PC-3 (cell line): ENCODE data around the genes RACGAP1 and LIMA1.

DNA sequence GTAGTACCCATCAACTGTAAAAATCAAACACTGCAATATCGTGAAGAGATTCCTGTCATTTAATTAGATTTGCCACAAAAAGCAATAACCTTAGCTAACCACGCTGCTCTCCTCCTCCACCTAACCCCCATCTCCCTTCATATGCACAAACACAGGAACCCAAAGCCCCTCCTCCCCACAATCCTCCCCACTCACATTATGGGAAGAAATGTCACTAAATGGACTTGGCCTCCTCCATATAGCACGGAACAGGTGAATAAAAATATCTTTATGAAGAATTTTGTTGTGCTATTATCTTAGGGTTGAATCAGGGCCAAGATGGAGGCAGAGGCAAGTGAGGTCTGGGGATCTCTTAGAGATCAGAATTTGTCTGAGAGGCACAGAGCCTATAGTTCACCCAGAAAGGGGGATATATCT, 3.1 kb upstream of the DDN start:
- RAMPAGE, long total RNA, result no peak

DNA sequence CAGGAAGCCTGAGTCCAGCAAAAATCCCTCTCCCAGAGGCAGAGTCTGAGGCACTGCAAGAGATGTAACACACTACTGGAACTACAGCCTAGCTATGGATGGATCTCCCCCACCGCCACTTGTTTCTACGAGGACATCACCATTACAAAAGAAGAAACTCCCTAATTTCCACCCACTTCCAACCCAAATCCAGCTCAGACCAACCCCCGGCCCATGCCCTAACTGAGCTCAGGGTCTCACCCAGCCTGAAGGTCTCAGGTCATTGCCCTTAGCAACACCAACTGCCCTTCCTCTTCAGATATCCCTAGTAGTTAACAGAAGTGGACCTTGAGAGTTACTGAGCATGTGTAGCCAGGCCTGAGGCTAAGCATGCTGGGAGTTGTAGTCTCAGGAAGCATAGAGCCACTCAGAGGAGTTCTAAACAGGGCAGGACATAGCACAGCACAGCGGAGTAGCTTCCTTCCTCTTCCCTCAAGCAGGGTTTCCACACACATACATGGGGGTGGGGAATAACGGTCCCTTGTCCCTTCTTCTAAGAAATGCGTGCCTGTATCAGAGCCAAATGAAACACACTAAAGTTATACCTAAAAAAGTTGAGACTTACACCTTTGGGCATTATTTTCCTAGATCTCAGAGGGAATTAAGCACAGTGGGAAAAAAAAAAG, 4.7 kb downstream of the KMT2D start:
- RAMPAGE, long total RNA, result no peak

GRCh38 chr12:49129698-49130026, 1.5 kb downstream of the TUBA1B start:
- RAMPAGE, long total RNA, result no peak

GRCh38 chr12:49227454-49228109, 37.3 kb upstream of the TUBA1C start:
- RAMPAGE, long total RNA, result no peak

DNA sequence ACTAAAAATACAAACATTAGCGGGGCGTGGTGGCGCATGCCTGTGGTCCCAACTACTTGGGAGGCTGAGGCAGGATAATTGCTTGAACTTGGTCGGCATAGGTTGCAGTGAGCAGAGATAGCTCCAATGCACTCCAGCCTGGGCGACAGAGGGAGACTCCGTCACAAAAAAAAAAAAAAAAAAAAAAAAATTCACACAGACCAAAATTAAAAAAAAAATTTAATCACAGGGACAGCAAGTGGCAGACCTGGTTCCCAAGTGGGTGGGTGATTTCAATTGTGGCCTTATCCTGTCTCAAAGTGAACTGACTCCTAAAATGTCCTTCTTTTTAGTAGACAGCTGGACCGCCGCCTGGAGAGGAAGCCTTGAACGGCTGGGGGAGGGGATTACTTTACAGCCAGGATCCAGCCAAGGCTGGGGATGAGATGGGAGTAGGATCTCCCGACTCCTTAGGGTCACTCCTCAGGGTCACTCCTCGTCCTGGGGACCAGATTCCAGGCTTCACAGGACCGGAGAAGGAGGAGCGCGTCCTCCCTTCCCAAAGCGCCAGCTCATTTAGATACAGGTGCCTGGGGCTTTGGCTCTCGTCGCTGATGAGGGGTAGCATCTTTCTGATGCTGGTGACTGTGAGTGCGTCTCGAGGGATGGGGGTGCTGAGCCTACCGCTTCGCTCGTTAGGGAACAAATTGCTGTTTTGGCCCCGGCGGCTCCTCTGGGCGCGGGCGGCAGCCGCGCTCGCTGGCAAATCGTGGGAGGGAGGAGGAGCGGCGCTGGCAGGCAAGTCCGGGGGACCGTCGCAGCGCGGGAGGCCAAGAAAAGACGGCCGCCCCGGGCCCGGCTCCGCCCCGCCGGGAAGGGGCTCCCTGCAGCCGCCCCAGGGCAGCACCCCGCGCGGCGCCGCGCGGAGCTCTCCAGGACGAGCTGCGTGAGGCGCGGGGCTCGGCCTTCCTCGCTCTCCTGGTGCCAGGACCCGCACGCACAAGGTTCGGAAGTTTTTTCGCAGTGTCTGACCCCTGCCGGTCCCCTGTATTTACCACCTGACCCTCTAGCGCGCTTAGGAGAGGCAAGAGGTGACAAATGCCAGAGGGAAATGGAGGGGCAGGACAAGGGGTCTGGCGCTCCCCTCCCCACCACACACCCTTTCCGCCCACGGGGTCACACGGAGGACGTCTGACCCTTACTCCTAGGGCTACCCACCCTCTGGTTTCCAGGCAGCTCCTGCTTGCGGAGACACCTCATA, 1.2 kb upstream of the KCNH3 start:
- RAMPAGE, long total RNA, result no peak

- RAMPAGE, long total RNA, result no peak
Measured at GRCh38 chr12:49640131-49640729, 16.9 kb downstream of the PRPF40B start.

- RAMPAGE, long total RNA, result no peak
Measured at GRCh38 chr12:49643690-49644879, 20.7 kb downstream of the PRPF40B start.

DNA sequence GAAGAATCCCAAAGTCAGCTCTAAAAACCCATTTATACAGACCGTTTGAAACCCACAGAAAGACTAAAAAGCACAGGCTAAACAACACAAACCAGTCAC, 1.1 kb downstream of the FMNL3 start:
- RAMPAGE, long total RNA, result no peak

GRCh38 chr12:49763187-49763457, 21.8 kb downstream of the TMBIM6 start:
- RAMPAGE, long total RNA, result no peak

GRCh38 chr12:49764005-49764775, 22.8 kb downstream of the TMBIM6 start:
- RAMPAGE, long total RNA, result no peak

DNA sequence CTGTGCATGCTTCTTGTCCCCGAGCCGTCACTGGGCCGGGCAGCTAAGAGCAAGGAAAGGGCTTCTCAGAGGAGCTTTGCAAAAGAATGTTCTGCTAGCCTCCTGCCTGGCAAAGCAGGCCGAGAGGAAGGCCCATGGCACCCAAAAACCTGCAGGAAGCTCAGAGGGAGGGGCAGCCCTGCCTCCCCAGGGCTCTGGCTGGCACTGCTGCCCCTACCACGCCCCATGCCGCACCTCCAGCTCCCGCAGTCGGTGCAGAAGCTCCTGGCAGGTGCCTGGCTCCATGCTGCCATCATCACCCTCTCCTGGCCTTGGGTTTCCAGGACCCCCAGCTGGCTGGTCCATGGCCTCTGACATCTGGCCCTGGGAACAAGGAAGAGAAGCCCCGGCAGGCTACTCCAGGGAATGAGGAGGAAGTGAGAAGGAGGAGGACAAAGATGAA, 24.5 kb downstream of the NCKAP5L start:
- RAMPAGE, long total RNA, result no peak

- RAMPAGE, long total RNA, result no peak
Measured at GRCh38 chr12:49827673-49828318, 417 bp downstream of the NCKAP5L start.

GRCh38 chr12:49868798-49869876, 26.2 kb upstream of the BCDIN3D start:
- RAMPAGE, long total RNA, result no peak

DNA sequence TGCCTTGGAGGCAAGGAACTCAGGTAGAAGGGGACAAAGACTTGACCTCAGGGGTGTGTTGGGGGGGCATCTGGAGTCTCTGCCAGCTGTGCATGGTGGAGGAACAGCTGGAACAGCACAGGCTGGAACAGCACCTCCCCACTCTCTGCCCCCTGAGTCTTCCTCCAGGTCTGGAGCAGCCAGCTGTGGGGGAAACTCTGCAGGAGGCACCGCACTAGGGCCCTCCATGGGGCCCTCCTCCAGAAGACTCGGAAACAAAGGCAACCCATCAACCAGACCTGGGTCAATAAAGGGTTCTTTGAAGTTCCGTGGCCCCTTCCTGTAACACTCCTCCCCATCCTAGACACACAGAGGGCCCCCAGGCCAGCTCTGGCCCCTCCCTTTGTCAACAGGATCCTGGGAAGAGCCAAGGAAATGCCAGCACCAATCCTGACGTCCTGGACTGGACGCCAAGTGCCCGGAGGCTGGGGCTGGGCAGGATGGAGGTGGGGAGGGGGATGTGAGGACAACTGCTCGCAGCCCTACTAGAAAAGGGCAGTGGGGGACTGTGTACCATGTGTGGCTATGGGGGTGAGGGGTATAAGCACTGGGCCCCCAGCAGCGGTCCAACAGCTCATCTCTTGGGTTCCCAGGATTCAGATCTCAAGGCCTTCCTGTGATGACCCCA, 15.7 kb downstream of the FAIM2 start:
- RAMPAGE, long total RNA, result no peak

GRCh38 chr12:50024702-50025573, at the start of gene RACGAP1:
Gene RACGAP1, minus strand, starts transcription at chr12:50025494.
- RAMPAGE, long total RNA, result start-site peak on the minus strand at chr12:50025400-50025458, 249 and 157 reads in 2 replicates

DNA sequence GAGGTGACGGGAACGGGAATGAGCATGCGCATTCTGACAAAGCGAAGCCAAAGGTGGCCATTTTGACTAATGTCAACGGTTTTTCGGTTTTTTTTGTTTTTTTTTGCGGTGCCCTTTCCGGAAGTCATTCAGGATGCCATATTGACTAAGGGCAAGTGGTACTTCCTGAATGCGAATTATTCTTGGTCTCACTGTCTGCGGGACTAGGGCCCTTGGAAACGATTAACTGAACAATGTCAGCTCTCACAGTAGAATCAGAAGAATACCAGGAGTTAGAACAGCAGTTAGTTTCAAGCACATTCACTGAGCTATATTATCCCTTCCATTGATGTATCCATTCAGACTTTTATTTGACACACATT, 261 bp upstream of the RACGAP1 start:
- RAMPAGE, long total RNA, result no peak

DNA sequence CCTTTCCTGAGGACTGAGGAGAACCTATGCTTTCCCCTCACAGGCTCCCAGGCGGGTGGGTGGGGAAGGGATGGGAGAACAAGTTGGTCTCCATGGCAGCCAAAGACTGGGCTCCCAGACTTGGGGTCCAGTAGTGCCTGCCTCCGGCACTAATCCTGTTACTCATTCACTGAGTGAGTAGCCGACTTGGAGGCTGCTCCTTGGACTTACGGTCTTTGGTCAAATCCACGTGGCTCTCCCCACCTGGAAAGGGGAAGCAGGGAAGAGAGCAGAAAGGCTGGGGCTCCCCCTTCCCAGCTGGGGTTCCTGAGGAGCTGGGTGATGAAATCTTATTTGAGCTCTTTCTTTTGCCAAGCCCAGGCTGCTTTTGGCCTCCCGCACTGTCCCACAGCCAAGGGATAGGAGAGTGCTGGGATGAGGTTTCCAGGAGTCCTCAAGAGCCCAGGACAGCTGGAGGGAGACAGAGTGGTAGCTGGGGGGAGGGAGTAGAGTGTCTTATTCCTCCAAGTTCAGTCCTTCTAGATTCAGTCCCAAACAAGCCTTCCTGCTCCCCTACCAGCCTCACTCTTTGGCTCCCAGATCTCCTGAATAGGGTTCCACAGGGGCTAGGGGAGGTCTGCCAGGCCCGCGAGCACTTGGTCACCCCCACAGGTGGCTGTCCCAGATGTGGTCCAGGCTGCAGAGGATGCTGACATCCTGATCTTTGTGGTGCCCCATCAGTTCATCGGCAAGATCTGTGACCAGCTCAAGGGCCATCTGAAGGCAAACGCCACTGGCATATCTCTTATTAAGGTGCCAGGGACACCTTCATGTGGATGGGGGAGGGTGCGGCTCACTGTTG, 1.3 kb downstream of the GPD1 start:
- RAMPAGE, long total RNA, result no peak

DNA sequence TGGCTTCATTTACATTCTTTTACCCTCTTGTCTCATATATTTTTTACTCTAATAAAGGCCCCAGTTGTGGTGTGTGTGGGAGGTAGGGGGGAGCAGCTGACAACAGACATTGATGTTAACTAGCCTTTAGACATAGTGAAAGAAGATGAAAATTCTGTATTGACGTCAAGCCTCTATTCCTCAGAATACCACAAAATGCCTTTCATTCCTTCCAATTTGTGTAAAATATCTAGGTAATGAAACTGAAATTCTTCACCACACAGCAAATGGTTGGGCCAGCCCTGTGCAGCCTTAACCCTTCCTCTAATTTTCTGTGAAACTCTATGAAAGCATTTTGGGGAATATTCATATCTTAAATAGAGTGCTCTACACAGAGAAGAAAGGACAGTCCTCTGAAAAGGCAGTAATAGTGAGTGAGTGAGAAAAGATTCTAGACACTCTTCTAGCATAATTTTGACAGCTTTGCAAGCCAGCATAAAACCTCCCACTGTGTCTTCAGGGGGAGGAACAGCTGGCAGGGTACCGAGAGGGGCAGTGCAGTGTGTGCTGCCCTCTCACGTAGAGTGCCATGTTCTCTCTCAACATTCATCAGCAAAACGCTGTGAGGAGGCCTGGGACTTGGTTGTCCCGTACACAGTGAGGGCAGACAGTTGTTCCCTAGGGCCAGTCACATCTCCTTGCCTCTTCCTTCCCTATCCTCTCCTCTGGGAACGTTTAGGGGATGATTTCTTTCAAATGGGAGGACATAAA, 20.2 kb upstream of the CERS5 start:
- RAMPAGE, long total RNA, result no peak

DNA sequence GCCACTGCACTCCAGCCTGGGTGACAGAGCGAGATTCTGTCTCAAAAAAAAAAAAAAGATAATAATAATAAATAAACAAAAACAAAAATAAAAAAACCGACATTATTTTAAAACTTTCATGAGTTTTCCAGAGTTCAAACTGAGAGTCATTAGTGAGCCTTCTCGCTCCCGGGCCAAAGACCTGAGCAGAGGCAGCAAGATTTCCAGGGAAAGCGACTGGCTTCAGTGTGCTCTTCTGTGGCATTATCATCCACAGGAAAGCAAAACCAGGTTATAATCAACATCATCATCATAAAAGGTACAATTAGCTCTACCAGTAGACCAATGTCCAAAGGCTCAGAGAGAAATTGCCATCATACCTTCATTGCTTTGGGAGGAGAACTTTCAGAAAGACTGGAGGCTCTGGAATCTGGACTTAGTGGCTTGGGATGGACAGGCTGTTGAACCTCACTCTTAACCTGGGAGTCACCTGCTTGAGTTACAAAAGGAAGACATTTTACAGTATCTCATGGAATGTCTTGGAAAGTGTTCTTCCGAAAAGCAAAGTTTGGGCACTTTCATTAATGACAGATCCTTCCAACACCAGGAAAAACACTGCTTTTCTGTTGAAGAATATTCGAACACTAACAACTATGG, 25.0 kb upstream of the CERS5 start:
- RAMPAGE, long total RNA, result no peak

- RAMPAGE, long total RNA, result start-site peak on the minus strand at chr12:50283442-50283502, 113 and 81 reads in 2 replicates
Measured at GRCh38 chr12:50283034-50283807, at the start of gene LIMA1. Gene LIMA1, minus strand, starts transcription at chr12:50283520.